Mammary microvascular endothelial cell (primary cell): ENCODE data around the genes OR2C1, ZSCAN32 and DNASE1.

DNA sequence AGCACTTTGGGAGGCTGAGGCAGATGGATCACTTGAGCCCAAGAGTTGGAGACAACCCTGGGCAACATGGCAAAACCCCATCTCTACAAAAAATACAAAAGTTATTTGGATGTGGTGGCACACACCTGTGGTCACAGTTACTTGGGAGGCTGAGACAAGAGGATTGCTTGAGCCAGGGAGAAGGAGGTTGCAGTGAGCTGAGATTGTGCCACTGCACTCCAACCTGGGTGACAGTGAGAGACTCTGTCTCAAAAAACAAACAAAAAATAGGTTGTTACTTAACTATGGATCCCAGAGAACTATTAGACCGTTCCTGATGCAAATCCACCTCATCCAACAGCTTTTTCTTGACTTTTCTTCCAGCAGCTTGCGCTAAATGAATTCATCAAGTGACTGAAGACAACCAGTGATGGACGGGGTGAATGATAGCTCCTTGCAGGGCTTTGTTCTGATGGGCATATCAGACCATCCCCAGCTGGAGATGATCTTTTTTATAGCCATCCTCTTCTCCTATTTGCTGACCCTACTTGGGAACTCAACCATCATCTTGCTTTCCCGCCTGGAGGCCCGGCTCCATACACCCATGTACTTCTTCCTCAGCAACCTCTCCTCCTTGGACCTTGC, at the start of gene OR2C1:
TSS of gene OR2C1 (plus strand) at position 358 of the 624 bp plus-strand sequence.
- RAMPAGE, long total RNA: no peak

DNA sequence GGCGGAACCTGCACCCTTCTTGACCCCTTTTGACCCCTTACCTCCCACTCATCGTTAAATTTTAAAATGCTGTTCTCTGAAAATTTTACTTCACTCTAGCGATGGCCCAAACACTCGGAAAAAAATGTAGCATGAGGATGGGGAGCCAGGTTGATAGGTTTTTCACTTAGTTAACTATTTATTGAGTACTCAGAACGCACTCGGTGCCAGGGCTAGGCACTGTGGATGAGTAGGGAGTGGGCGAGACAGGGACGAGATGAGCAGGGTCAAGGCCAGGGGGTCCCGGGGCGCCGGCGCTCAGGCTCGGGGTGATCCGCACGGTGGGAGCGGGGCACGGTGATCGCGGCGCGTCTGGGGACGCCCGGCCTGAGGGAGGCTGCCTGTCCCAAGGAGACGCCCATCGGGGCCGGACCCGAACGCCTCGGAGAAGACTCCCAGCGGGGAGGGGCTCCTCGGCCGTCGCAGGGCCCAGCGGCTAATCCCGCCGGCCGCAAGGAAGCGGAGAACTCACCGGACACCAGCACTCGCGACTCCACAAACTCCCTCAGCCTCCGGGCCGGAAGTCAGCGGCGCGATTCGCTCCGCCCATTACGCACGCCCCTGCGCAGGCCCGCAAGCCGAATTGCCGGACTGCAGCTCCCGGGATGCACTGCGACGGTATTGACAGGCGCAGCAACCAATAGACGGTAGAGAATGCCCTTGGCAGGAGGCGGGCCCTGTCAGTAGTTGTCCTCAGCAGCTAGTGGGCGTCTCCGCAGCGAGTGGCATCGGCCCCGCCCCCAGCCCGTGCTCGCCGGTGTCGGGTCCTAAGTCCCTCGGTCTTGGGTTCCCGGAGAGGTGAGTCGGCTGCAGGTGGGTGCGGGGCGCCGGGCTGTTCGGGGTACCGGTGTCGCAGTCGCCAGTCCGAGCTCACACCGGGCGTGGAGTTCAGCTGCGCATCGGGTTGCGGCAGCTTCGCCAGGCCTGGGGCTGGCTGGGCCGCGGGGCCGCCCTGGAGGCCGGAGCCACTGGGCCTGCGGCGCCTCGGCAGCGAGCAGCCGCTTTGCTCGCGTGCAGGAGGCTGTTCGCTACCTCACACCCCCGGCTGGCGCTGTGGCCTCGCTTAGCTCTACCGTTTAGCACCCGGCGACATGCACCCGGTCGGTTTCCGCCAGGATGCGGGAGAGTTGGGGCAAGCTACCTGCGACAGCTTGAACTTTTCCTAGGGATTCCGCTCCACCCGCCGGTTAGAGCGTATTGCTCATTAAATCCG, at the start of gene ZSCAN32:
TSS of gene ZSCAN32 (minus strand) at position 571 of the 1,252 bp plus-strand sequence.
- RAMPAGE, long total RNA: start-site peak on the minus strand centred at position 562 of the sequence, 7 bp wide, 44 and 16 reads in 2 replicates

DNA sequence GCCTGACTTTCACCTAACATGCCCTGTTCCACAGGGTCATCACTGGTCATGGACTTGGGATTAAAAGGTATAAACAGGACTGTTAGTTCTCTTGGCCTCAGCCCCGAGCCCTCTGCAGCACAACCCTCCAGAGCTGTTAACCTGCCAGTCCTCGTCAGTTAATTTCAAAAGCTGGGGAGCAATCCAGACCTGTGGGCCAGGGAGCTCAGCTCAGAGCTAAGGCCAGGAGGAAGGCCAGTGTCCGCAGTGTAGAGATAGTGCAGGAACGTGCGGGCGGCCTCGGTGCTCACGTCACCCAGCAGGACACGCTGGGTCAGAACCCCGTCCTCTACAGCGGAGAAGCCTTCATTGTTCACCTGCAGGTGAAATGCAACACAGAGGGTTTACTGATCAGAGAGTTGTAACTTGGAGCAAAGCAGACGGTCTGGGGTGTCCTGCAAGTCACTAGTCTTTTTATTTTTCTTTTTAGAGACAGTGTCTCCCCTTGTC, 15.4 kb upstream of the NLRC3 start:
- RAMPAGE, long total RNA: no peak

GRCh38 chr16:3612858-3613556, 1.6 kb upstream of the SLX4 start:
- RAMPAGE, long total RNA: no peak

- RAMPAGE, long total RNA: no peak
Measured at GRCh38 chr16:3654165-3655227, at the start of gene DNASE1. DNASE1 (plus strand) TSS chr16:3654691.

- RAMPAGE, long total RNA: no peak
Measured at GRCh38 chr16:3655591-3656491, 1.4 kb downstream of the DNASE1 start.

- RAMPAGE, long total RNA: no peak
Measured at GRCh38 chr16:3665623-3666171, 11.2 kb downstream of the DNASE1 start.

DNA sequence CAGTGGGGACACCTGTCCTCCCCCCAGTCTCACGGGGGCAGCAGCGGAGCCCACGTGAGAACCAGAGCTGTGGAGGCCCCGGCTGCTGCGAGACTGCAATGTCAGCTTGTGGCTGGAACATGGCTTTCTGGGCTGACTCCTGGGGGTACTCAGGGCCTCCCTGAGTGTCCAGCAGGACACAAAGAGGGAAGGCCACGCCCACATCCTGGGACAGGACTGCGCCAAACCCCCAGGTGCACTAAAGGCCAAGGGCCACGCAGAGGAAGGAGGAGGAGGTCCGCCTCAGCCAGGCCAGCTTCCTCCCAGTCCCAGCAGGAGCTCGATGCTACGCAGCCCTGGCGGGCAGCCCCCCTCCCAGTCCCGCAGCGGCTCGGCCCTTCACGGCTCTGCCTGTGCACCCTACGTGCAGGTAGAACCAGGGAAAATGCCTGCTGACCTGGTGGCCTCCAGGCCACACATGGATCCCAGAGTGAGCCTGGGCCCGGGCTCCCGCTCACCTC, 21.1 kb downstream of the DNASE1 start:
- RAMPAGE, long total RNA: no peak

DNA sequence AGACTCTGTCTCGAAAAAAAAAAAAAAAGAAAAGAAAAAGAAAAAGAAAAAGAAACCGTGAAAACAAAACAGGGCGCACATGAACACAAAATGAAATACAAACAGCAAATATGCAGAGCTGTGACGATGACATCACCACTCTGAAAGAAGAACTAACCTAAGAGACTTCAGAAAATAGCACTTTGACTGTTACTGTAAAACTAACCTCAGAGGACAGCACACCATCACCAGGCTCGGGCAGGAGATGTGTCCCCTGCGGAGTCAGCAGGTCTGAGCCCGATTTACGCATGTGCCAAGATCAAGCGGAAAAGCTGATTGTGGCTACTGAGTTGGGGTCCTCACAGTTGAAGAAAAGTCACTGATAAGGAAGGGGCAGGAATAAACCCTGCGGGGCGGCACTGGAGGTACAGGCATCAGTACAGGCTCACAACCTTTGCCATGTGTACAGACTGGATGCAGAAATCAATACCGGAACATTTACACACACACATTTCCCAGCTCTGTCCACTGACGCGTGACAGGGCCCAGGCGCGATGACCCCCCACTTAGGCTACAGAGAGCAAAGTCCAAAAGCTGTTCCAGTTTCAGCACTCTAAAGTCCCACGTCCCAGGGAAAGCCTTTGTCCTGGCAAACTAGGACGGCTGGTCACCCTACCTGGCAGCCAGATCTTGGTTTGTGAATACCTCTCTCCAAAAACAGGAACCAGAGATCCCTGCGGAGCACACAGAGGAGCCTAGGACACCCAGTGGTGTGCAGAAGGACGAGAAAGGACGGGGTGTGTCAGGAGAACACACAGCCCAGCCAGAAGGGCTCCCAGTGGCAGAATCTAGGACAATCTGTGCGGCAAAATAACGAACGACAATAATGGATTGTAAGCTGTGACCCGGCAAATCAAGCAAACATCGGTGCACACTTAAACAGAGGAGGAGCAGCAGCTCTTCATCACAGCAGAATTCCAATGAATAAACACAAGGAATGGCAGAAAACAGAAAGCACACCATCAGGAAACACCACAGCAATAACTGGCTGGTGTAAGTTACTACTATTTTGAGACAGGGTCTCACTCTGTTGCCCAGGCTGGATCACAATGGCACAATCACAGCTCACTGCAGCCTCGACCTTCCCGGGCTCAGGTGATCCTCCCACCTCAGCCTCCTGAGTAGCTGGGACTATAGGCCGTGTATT, 21.4 kb downstream of the TRAP1 start:
- RAMPAGE, long total RNA: no peak

- RAMPAGE, long total RNA: no peak
Measured at GRCh38 chr16:3731571-3732159, 14.3 kb upstream of the TRAP1 start.

DNA sequence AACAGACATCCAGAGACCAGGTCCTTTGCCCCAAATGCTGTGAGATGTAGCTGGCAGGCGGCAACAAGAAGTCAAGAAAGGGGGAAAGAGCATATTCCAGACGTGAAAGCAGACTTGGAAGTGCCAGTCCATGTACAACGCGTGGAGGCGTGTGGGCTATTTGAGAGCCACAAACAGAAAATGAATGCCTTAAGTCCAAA, 16.5 kb downstream of the CREBBP start:
- RAMPAGE, long total RNA: no peak

DNA sequence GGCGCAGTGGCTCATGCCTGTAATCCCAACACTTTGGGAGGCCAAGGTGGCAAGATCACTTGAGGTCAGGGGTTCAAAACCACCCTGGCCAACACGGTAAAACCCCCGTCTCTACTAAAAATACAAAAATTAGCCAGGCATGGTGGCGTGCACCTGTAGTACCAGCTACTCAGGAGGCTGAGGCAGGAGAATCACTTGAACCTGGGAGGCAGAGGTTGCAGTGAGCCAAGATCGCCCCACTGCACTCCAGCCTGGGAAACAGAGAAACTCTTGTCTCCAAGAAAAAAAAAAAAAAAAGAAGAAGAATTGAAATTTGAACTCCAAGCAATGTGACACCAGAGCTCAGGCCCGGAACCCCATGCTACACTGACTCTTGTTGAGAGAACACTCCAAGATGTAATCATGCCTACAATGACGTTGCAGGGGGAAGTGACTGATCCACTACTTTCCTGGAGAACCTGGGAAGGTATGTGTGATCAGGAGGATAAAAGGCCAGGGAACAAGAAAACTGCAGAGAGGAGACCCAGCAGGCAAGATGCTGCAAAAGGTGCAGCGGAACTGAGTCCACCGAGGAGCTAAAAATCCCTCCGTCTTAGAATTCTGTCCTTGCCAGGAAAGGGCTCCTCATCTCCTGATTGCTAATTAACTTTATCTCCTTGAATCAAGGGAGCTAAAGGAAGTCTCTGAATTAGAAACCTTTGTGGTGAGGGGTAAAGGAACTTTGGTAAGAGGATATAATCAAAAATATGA, 57.9 kb downstream of the ADCY9 start:
- RAMPAGE, long total RNA: no peak

- RAMPAGE, long total RNA: no peak
Measured at GRCh38 chr16:4207978-4209025, 33.6 kb downstream of the SRL start.

- RAMPAGE, long total RNA: no peak
Measured at GRCh38 chr16:4257195-4258510, 15.2 kb downstream of the TFAP4 start.

GRCh38 chr16:4273224-4273883, 531 bp upstream of the TFAP4 start:
- RAMPAGE, long total RNA: no peak

DNA sequence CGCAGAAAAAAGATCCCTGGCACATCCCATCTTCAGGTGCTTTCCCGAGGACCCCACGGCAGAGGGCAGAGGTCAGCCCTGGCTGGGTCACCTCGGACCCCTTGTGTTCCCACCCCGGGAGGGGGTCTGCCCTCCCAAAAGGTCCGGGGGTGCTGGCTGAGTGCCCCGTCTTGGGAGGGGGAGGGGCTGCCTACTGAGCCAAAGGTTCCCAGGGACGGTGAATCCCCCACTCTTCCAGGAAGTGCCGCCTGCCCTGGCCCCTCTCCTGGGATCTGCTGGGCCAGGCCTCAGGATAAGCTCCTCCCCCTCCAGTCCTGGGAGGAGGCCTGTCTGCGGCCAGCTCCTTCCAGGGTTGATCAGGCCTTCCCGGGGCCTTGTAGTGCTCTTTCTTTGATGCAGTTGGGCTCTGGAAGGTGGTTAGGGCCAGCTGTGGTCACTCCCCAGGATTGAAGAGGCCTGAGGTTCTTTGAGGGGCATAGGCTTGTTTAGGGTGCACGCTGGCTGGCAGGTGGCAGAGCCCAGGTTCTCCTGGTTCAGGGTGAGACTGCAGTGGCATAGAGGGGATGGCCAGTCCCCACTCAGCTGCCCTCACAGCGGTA, 8.2 kb downstream of the GLIS2 start:
- RAMPAGE, long total RNA: no peak

- RAMPAGE, long total RNA: no peak
Measured at GRCh38 chr16:4377541-4378007, 5.9 kb downstream of the VASN start.

DNA sequence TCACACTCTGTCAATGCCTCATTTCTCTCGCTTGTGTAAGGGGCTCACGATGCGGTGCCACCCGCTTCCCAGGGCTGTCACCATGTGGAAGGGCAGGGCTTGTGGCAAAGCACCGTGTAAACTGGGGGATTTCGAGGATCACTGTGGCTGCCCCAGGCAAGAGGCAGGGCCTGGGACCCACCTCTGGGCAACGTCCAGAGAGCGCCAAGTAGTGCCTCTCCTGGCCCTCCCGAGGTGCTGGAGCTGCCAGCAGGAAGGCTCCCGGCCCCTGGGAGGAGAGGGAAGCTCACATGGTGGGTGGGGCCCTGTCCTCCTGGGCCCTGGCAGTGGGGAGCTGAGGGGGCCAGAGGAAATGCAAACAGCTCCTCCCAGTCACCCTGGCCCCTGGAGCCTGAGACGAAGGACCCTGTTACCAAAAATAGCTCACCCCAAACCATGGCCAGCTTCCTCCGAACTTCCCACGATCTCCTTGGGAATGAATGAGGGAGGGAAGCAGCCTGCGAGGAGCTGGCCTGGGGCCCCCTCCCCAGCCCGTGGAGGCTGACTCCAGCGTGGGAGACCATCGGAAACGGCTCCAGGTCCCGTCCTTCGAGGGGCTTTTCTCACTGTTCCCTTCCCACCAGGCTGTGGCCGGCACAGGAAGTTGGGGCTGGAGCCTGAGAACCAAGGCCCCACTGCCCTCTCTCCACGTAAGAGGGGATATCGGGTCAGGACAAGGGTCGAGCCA, 17.5 kb downstream of the VASN start:
- RAMPAGE, long total RNA: no peak

- RAMPAGE, long total RNA: no peak
Measured at GRCh38 chr16:4433233-4434522, 8.0 kb downstream of the DNAJA3 start.

DNA sequence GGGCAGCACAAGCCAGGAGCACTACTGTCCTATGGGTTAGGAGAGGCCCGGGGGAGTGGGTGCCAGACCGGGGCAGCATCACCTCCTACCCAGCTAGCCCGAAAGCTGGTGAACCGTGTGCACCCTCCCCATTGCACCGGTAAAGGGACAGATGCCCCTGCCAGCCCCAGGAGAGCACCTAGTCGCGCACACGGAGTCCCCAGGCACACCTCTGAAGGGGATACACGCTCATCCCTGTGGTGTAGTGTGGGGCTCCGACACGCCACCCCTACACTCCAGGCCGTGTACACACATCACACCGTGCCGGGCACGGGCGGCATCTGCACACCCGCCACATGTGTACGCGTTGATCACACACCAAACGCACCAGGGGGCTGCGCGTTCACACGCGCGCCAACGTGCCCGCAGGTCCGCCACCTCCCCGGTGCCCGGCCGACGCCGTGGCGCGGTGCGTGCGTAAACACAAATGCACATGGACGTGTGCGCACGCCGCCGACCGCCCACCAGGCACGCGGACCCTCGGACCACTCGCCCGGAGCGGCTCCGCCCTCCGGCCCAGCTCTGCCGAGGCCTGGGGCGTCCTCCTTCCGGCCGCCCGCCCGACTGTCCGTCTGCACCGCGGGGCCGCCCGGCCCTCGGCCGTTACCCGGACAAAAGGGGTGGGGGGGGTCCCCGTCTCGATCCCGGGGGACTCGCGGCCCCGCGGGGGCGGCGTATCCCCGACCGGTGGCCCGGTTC, 768 bp downstream of the UBALD1 start:
- RAMPAGE, long total RNA: no peak